MCF 10A (cell line): Measurements from ENCODE around the gene DROSHA.

DNA sequence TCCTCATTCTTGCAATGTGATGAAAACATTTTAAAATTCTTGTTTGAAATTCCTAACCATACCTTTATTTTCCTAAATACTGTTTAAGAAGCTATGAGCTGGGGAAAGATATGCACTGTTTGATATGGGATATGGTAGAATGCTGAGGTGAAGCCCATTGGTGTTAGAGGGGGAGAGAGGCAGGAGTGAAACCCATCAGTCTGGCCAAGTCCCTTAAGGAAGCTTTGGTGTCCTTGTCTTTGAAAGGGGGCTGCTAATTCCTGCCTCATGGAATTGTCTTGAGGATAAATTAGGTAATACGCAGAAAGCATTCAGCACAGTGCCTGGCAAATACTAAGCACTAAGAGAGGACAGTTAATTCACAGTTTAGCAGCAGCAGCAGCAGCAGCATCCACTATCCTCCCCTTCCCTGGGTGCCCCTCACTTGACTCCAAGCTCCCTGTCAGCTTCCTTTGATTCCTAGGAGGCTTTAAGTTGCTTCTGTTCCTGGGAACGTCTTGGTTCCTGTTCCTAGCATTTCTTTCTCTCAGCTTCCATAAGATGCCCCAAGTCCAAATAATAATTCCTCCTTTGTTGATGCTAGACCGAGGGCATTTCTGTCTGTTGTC, 71.5 kb downstream of the RETREG1 start:
- PRO-cap, result no peak
- RRBS, result no CpG with 5 or more reads among the region's 3 CpGs

DNA sequence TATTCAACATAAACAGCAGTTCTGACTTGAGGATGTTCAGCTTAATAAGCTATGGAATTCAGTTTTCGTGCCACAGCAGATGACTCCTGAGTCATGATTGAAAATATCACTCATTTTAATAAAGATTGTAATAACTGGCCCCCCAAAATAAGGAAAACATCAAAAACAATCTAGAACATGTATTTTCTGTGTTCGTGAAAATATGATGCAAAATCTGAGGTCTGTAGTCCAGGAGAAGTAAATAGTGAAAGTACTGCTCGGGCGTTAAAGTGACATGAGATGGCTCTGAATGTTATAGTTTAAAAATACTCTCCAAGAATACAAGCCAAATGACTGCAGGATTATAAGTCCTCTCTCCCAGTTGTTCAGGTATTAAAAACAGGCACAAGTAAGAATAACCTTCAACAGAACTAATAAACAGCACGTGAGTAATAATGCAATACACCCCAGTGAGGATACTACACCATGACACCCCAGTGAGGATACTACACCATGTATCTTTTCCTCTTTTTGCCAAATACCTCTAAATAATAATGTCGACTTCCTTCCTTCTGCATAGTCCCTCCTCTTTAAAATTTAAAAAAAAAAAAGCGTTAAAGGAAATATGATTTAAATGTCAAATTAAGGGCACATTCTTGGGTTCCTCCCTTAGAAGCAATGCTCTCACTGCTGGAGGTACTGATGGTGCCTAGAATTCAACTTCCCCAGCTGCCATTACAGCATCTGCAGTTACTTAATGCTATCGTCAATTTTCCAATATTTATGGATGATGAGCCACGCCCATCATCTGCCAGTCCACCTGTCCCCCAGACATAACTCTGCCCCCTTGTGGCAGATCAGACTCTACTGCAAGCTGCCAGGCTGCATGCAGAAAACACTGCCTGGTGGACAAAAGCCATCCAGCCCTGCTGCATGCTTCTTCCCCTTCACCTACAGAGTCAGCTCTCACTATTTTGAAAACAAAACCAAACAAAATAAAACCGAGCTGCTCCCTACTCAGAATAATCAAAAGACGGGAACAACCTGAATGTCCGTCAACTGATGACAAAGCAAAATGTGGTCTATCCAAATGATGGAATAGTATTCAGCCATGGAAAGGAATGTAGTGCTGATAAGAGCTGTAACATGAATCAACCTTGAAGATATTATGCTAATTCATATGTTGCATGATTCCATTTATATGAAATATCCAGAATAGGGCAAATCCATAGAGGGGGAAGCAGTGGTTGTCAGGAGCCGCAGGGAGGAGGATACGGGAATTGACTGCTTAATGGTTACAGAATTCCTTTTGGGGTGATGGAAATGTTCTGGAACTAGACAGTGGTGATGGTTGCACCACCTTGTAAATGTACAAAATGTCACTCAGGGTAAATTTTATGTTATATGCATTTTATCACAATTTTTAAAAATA, 66.6 kb downstream of the RETREG1 start:
- PRO-cap, result no peak
- RRBS, result no CpG with 5 or more reads among the region's 14 CpGs

DNA sequence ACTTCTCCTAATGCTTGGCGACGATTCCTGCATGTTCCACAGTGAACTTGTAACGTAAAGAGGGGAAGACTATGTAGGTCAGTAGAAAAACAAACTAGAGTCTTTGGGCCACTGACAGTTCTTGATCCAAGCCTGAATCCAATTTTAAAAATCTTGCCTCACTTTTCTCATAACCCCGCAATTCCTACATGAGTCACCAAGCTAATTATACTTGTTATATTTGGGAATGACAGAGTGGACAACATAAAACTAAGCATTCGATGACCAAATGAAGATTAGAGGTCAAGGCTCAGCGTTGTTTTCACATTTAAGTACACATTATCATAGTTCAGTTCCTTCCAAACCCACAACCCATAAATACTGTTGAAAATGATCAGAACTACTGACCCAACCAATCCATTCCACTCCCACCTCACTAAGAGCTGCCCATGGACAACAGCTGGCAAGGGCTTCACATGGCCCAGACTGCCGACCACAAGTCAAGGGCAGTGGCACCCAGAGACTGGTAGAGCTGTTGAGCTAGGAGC, 64.3 kb downstream of the MYO10 start:
- PRO-cap, result no peak
- RRBS, result no CpG with 5 or more reads among the region's 7 CpGs

DNA sequence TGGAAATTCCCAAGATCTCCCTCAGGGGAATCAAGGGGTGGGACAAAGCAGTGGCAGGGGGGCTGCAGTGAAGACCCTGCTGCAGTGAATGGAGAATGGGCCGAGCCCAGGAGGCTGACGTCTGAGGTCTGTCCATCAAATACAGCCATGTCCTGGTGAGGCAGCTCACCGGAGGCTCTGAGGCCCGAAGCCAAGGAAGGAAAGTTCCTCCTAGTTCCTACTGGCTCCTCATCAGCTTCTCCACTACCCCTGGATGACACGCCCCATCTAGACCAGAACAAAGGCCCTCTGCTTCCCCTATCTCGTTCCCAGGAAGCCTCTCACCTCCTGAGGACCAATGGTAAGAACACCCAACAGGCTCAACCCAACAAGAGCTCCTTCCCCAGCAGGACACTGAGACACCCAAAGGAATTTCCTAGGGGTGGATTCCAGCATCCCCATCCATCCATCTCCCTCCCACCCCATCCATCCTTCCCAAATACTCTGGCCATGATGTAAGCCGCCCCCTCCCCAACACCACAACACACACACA, 40.8 kb downstream of the MYO10 start:
- PRO-cap, result no peak
- RRBS, result no CpG with 5 or more reads among the region's 7 CpGs

- PRO-cap, result no peak
- RRBS, result no CpG with 5 or more reads among the region's 9 CpGs
Observed at GRCh38 chr5:17118588-17119081, 98.8 kb upstream of the BASP1 start.

DNA sequence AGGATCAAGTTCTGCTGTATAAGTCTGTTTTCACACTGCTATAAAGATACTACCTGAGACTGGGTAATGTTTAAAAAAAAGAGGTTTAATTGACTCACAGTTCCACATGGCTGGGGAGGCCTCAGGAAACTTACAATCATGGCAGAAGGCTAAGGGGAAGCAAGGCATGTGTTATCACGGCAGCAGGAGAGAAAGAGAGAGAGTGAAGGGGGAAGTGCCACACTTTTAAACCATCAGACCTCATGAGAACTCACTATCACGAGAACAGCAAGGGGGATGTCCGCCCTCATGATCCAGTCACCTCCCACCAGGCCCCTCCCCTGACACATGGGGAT, 93.8 kb upstream of the BASP1 start:
- PRO-cap, result no peak
- RRBS, result no CpG with 5 or more reads among the region's 3 CpGs

GRCh38 chr5:17234220-17234904, 16.9 kb downstream of the BASP1 start:
- PRO-cap, result no peak
- RRBS, result no CpG with 5 or more reads among the region's 7 CpGs

GRCh38 chr5:17267062-17267457, 49.6 kb downstream of the BASP1 start:
- PRO-cap, result no peak
- RRBS, result no CpG with 5 or more reads among the region's 5 CpGs

DNA sequence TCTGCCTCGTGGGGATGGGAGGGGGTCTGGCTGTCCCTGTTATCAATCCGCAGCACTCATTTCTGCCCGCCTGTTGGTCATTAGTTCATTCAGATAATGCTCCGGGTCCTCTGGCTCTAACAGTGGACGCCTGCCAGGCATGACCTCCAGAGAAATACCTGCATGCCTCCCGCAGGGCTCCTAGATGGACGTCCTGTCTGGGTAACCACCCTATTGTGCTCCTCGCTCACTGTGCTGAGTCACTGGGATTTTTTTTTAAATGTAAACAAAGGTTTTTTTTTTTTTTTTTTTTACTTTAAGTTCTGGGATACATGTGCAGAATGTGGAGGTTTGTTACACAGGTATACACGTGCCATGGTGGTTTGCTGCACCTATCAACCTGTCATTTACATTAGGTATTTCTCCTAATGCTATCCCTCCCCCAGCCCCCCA, 116.4 kb downstream of the H3Y2 start:
- PRO-cap, result no peak
- RRBS, result no CpG with 5 or more reads among the region's 9 CpGs

DNA sequence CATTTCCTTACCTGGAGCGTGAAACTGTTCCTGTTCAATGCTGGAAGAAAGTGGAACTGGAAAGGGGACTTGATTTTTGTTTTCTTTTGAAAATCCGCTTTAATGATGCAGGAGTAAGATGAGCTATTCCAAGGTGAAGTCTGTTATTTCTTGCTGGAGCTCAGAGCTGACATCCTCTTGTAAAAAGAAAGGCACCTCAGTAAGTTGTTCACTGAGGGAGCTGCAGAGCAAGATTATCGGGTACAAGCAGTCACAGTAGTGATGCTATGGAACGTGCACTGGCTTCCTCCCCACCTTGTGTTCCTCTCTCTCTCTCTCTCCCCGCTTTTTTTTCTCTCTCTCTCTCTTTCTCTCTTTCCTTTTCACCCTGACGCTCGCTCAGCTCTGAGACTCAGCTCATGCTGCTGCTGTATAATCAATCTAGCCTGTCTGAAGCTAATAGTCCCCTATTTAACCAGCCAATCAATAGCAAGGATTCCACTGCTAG, 587.5 kb upstream of the CDH18 start:
- PRO-cap, result no peak
- RRBS, result no CpG with 5 or more reads among the region's 7 CpGs

DNA sequence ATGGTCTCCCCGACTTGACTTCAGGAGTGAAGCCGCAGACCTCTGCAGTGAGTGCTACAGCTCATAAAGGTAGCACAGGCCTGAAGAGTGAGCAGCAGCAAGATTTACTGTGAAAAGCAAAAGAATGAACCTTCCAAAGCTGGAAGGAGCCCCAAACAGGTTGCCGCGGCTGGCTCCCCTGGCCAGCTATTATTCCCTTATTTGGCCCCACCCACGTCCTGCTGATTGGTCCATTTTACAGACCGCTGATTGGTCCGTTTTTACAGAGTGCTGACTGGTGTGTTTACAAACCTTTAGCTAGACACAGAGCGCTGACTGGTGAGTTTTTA, 624.9 kb upstream of the CDH18 start:
- PRO-cap, result no peak
- RRBS, result no CpG with 5 or more reads among the region's 8 CpGs

GRCh38 chr5:23886426-23886713, 379.0 kb downstream of the PRDM9 start:
- PRO-cap, result no peak
- RRBS, result no CpG with 5 or more reads among the region's 2 CpGs

DNA sequence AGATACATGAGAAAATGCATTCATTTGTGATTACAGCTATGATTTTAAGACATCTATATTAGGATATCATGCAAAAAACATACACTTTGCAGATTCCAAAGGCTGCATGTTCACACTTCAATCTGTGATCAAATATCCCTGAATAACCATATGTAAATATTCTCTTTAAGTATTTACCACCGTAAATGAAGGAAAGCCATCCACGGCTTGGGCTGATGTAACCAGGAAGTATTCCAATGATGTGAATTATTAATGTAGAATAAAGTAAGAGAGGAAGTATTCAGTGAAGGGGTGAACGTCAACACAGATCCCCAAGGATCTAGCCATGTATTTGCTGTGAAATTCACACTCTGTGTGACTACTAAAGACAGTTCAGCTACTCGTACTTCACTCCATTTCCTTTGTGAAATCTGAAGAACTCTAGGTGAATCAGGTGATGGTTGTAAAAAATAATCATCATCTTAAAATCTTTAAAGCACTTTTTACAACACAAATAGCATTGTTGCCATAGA, 75.2 kb downstream of the CDH6 start:
- PRO-cap, result no peak
- RRBS, result no CpG with 5 or more reads among the region's 4 CpGs

DNA sequence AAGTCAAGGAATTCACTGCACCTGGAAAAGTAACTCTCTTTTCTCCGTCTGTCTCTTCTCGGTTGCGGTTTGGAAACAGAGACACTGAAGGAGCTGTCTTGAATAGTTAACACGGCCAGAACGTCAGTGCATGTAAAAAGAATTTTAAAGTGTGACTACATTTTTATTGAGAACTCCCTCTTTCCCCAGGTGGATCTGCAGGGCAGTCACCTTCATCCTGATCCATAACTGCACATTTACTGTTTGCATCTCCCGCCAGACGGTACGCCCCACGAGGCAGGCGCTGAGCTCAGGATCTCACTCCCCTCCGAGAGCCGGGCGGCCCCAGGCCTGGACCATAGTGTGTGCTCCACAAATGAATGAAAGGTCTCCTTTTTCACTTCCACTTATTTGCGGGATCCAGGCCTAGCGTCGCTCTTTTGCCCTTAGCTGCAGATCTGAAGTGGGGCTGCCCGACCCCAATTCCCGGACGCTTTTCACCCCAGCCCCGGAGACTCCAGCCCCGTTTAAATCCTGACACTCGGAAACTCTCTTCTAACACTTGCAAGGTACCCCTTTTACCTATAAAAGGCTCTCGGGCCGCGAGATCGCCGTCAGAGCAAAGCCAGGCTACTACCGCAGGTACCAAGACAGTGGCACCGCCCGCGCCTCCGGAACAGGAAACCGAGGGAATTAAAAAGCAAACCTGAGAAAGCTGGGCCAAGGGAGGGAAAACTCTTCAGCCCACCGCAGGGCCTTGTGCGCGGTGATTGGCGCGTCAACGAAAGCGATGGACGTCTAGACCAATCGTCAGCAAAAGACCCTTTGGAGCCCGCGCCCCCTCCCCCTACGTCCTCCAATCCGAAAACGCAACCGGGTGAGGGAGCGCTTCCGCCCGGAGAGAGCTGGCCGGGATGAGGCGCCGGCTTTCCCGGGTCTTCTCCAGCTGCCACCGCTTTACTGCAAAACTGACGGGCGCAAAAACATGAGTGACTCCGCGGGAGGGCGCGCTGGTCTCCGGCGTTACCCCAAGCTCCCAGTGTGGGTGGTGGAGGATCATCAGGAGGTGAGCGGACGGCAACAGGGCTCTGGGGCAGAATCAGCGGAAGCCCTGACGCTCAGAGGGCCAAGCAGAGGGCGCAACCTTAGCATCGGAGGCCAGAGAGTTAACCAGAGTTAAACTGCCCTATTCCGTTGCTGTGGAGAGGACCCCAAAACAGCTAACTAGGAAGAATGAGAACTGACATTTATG, at the start of gene DROSHA:
Gene DROSHA (minus strand): TSS at position 665 of the 1,231 bp plus-strand sequence.
- PRO-cap, result bidirectional peak, plus-strand start at position 300 of the sequence, minus-strand start at position 230 of the sequence; bidirectional peak, plus-strand start at position 895 of the sequence, minus-strand start at position 665 of the sequence
- RRBS, result 2% methylated on average over 7 of the region's 71 CpGs

DNA sequence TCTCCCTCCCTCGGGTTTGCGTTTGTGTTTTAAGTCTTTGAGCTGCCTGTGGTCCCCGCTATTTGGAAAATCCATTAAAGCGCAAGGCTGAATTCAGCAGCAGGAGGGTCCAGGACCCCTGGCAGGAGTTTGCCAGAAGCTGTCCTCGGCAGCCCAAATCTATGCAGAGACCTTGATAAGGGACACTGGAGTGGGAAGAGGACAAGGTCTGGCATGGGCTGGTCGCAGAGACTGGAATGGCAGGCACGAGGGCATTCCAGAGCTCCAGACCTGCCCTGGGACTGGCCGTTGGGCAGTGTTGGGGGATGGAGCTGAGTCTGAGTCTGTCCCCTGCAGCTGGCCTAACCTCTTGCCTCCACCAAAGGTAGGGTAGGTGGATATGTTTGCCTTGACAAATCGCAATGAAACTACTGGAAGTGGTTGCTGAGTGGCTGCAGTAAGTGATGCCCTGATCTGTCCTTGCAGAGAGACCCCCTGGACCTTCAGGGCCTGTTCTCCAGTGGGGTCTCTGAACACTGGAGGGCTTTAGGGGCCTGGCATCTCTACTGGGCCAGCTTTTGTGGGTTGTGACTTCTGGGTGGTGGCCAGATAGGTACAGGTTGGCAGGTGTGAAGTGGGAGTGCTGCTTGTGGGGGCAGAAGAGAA, 1.3 kb downstream of the PDZD2 start:
- PRO-cap, result no peak
- RRBS, result no CpG with 5 or more reads among the region's 9 CpGs

DNA sequence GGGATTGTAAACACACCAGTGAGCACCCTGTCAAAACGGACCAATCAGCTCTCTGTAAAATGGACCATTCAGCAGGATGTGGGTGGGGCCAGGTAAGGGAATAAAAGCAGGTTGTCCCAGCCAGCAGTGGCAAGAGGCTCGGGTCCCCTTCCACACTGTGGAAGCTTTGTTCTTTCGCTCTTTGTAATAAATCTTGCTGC, 139.2 kb downstream of the PDZD2 start:
- PRO-cap, result no peak
- RRBS, result no CpG with 5 or more reads among the region's 3 CpGs

GRCh38 chr5:31935788-31936604, 238.1 kb downstream of the GOLPH3 start:
- PRO-cap, result bidirectional peak, plus-strand start at chr5:31936152, minus-strand start at chr5:31936060
- RRBS, result no CpG with 5 or more reads among the region's 9 CpGs

DNA sequence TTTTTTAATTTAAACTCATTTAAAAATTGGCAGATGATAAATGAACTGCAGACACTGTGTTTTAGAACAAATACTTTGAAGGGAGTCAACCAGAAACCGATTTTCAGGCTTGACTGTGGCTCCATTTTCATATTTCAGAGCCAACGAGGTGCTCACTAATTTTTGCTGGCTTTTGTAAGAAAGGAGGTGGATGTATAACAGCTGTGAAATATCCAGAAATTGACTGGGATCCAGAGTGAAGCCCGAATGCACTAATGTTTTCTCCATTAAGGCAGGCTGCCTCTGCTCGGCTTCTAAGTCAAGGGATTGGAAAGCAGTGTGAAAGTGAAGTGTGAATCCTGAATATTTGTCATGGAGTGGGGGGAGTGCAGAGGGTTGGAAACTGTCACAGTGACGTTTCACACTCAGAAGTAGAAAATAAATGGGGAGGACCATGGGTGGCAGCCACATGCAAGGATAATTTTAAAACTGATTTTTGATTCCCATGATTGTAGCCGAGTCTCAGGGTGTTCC, 237.5 kb downstream of the GOLPH3 start:
- PRO-cap, result bidirectional peak, plus-strand start at position 407 of the sequence, minus-strand start at position 320 of the sequence
- RRBS, result no CpG with 5 or more reads among the region's 6 CpGs

DNA sequence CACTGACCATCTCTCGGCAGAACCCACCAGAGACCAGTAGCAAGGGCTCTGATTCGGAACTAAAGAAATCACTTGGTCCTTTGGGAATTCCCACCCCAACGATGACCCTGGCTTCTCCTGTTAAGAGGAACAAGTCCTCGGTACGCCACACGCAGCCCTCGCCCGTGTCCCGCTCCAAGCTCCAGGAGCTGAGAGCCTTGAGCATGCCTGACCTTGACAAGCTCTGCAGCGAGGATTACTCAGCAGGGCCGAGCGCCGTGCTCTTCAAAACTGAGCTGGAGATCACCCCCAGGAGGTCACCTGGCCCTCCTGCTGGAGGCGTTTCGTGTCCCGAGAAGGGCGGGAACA, 83.4 kb downstream of the GOLPH3 start:
- PRO-cap, result no peak
- RRBS, result no CpG with 5 or more reads among the region's 17 CpGs

DNA sequence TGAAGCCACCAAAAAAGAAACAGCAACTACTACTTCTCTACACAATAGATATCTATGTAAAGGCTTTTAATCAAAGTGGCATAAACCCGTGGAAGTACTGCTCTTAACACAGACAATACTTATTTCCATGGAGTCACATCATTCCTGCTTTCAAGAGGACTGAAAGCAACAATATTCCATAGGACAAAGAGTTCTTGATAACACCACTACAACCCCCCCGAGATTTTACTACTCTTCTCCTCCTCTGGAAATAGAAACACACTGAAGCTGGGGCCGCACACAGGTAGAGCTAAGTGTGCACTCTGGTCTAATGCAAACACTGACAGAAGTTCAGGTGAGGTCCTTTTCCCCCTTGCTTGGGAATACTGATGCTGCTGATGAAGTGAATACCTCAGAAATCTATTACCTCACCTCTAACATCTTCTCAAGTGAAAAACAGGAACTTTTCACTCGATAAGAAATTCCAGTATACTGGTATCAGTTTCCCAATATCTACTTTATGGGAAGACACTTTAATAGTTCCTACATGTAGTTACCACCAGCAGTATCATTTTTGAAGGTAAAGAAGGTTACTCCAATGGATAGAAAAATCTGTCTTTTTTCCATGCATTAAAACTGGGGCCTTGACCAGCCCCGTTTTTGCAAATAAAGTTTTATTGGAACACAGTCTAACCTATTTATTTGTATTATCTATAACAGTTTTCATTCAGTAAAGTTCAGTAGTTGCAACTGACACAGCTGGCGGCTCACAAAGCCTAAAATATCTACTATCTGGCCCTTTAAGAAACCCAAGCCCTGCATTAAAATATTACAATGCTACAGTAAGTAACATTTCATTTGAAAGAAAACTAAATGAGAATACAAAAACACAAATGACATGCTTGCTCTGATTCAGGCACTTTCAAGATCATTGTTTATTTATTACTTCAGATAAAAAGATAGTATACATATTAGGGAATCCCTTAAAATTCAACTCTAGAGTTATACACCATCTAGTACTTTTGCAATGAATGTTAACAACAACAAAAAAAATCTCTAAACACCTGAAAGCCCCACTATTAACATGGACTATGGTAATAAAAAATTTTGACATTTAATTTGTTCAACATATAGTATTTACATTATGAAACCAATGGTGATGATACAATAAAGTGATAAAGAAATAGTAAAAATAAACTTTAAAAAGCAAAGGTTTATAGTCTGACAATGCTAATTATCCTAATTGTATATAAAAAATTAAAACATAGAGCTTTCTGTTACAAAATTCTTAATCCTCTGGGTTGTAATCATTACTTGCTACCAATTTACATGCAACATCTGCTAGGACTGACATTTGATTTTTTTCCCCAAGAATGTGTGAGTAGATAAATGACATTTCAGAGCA, 49.8 kb downstream of the GOLPH3 start:
- PRO-cap, result no peak
- RRBS, result no CpG with 5 or more reads among the region's 6 CpGs